Occipital lobe (tissue), 2 donors: Measurements from ENCODE around the gene SYT15.

GRCh38 chr10:44994269-44994624 is 6.5 kb upstream of the ZNF22 start:
- RAMPAGE, long total RNA = no peak

DNA sequence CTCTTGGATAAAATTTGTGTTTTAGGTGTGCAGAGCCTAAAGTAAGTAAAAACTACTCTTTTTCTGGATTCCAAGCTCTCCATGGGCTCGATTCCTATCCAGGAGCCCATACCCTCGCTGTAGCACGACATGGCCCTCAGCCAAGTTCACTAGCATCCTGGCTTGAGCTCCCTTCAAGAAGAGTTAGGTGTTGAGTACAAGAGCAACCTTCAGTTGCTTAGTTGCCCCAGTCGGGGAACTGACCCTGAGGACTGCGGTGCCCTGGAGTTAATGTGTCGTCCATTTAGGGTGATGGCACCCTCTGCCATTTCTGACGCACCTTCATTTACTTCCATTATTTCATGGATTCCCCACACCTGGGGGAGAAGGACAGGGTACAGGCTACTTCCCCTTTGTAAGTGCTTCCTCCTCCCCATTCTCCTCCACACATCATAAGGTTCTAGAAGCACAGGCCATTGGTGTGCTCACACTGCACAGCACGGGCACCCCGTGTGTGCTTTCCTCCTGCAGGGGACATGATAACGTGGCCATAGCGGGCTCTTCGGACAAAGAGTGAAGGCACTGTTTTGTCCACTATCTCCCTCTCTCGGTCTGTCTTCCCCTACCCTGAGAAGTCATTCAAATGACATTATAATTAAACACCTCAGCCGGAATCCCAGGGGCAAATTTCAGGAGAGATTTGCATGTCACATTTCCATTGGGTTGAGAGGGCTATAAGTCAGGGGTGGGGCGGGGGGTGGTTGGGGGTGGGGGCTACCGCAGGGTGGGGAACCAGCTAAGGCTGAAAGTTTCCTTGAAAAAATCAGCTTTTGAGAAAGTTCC is 1.8 kb downstream of the ALOX5 start:
- RAMPAGE, long total RNA = no peak

- RAMPAGE, long total RNA = no peak
These were observed 74.7 kb downstream of the MARCHF8 start for GRCh38 chr10:45460445-45460831.

GRCh38 chr10:45969718-45970073 is 2.6 kb upstream of the TIMM23 start:
- RAMPAGE, long total RNA = no peak

DNA sequence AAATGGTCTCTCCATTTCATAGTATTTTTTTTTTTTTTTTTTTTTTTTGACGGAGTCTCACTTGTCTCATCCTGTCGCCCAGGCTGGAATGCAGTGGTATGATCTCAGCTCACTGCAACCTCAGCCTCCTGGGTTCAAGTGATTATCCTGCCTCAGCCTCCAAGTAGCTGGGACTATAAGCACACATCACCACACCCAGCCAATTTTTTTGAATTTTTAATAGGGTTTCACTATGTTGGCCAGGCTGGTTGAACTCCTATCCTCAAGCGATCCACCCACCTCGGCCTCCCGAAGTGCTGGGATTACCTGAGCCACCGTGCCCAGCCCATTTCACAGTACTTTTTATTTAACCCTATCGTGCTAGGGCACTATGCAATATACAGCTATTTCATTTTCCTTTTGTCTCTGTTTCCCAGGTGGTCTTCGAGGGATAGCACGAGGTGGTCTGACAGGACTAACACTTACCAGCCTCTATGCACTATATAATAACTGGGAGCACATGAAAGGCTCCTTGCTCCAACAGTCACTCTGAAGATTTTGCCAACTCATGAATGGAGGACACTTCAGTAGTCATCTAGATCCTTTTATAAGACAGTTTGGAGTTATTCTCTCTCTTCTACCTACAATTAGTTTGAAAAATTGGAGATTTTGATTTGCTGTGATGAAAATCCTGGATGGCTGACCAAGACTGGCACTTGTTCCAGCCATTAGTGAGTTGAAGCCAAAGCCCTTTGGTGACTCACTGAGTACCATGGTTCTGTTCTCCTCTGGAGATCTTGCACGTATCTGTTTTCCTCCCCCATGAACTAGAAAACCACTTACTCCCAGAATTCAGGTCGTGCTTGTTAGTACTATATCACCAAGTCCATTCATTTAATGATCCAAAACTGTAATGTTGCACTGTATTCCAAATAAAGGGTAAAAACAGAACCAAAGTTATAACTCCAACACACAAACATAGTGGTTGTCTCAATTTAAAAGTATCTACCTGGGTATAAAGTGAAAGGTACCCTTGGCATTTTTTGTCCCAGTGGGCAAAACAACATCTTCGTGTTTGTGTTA is 27.3 kb downstream of the NCOA4 start:
- RAMPAGE, long total RNA = no peak

DNA sequence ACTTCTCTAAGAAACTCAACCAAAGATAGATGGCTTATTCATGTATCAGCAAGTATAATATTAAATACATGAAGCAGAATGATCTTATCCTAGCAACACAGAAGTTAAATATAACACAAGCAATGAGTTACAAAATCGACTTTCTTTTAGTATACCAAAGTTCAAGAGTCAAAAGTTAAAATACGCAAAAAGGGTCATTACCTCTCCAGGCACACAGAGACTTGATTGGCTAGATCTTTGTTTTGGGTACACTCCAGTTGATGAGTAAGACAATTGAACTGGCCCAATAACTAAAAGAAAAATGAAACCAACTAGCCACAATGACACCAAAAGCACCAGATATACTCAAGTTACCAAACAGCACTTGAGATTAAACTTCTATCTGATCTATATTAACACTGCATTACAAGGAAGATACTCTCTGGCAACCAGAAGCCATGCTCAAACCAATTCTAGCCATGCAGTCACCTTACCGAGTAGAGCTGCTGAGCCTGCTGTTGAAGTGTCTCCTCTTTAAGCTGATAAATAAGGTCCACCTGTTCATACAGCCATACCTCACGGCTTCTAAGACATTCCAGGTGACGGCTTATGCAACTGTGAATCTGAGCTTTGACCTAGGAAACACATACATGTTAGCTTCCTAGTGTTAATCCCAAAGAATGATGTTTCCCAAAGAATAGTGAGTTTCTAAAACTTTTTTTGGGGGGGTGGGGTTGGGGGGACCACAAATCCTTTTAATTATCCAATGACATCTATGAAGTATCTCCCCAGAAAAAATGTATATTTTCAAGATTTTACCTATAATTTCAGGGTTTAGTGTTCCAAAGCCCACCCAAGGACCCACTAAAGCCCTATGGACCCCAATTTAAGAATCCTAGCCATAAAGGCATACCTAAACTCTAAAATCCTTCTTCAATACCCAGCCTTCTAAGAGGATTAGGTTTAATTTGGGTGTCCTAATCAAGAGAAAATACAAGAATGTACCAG is 15.5 kb downstream of the NCOA4 start:
- RAMPAGE, long total RNA = no peak

- RAMPAGE, long total RNA = no peak
These were observed 9.6 kb downstream of the NCOA4 start for GRCh38 chr10:46020733-46021281.

GRCh38 chr10:46096849-46097415 is 50.9 kb upstream of the MSMB start:
- RAMPAGE, long total RNA = no peak

DNA sequence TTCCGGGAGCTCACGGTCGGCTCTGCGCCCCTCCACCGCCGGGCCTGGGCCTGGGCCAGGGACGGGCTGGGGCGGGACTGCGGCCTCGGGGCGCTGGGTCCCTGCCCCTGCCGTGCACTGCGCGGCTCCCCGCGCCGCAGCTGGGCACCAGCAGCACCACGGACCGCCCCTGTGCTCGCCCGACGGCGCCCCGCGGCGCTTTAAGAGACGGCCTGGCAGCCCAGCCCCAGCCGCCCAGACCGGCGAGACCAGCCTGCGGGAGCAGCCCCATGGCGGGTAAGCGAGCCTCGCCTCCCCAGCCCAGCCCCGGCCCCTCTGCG is at the start of gene SYT15:
Gene SYT15 (plus strand): TSS at position 229 of the 320 bp plus-strand sequence.
- RAMPAGE, long total RNA = no peak

- RAMPAGE, long total RNA = no peak
These were observed 338 bp upstream of the GDF2 start for GRCh38 chr10:47321988-47322244.

DNA sequence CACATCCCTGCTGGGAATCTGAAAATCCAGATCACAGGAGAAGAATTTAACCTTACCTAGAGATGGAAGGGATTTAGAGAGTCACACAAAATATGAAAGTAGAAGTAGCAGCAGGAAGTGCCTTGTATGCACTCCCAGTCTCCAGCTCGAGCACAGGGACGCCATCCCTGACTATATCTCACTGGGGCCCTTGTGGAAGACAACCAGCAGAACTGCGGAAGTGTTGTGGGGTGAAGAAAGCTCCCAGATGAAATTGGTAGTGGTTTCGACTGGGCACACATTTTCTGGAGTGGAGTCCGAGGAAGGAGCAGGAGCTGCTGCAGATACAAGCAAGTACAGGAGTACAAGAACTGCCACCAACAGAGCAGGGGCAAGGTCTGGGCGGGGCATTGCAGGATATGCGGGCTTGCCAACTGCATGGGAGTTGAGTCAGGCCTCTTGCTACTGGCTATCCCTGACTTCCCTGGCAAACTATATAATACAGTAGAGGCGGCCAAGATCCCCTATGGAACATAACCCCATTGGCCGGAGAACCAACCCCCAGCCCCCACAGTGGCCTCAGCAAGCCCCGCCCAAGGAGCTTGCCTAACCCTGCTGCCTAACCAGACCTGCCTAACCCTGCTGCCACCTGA is 131.1 kb upstream of the FAM25C start:
- RAMPAGE, long total RNA = no peak

GRCh38 chr10:48372394-48372863 is 66.0 kb downstream of the MAPK8 start:
- RAMPAGE, long total RNA = no peak

DNA sequence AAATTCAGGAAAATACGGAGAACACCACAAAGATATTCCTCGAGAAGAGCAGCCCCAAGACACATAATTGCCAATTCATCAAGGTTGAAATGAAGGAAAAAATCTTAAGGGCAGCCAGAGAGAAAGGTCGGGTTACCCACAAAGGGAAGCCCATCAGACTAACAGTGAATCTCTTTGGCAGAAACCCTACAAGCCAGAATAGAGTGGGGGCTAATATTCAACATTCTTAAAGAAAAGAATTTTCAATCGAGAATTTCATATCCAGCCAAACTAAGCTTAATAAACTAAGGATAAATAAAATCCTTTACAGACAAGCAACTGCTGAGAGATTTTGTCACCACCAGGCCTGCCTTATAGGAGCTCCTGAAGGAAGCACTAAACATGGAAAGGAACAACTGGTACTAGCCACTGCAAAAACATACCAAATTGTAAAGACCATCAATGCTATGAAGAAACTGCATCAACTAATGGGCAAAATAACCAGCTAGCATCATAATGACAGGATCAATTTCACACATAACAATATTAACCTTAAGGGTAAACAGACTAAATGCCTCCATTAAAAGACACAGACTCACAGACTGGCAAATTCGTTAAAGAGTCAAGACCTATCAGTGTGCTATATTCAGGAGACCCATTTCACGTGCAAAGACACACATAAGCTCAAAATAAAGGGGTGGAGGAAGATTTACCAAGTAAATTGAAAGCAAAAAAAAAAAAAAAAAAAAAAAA is 66.6 kb downstream of the MAPK8 start:
- RAMPAGE, long total RNA = no peak

GRCh38 chr10:48406124-48406841 is 99.8 kb downstream of the MAPK8 start:
- RAMPAGE, long total RNA = no peak

DNA sequence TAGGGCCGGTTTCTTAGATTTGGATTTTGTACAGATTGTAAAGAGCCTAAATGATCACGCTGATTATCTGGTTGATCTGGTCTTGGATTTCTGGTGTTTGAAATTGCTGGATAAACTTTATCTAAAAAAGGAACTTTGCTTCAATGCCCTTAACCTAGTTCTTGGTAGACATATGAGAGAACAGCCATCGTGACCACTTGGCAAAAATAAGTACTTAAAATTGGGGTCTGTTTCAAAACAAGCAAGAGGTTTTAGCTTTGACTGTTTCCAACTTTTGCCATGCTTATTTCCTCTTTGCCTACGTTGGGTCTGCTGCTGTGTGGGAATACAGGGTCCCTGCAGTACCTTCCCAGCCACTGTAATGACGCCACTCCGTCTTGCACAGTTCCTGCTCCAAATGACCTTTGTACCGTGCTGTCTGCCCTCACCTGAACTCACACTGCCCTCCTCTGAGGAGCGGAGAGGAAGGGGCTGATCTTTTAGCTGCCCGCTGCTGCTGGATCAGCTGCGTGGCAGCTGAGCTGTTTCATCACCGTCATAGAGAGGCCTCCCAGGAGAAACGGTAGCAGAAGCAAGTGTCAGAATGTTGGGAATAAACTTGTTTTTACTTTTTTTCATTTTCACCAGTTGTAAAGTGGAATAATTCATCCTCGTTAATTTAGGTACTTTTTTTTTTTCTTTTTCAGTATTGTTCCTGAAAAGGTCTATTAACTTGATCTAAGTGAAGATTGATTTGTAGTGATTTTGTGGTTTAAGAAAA is 133.2 kb downstream of the MAPK8 start:
- RAMPAGE, long total RNA = no peak

- RAMPAGE, long total RNA = no peak
These were observed 29.6 kb upstream of the ARHGAP22 start for GRCh38 chr10:48634442-48634903.

DNA sequence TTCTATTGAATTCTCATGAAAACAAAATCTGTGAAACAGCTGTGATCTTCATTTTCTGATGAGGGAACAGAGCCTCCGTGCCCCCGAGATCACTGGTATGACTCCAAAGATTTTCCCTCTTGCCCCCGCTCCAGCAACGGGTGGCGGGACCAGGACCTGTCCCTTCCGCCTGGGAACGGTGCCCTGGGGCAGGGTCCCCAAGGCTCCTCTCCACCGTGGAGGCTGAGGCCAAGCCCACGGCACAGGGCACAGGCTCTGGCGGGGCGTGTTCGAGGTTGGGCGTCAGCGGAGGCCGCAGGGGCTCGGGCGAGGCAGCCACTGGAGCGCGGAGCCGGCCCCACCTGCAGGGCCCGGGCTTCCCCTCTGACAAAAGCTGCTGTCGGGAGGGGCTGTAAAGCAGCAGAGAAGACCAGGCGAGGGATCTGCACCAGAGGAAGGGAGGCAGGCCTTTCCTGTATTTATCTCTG is 13.2 kb upstream of the WDFY4 start:
- RAMPAGE, long total RNA = no peak

DNA sequence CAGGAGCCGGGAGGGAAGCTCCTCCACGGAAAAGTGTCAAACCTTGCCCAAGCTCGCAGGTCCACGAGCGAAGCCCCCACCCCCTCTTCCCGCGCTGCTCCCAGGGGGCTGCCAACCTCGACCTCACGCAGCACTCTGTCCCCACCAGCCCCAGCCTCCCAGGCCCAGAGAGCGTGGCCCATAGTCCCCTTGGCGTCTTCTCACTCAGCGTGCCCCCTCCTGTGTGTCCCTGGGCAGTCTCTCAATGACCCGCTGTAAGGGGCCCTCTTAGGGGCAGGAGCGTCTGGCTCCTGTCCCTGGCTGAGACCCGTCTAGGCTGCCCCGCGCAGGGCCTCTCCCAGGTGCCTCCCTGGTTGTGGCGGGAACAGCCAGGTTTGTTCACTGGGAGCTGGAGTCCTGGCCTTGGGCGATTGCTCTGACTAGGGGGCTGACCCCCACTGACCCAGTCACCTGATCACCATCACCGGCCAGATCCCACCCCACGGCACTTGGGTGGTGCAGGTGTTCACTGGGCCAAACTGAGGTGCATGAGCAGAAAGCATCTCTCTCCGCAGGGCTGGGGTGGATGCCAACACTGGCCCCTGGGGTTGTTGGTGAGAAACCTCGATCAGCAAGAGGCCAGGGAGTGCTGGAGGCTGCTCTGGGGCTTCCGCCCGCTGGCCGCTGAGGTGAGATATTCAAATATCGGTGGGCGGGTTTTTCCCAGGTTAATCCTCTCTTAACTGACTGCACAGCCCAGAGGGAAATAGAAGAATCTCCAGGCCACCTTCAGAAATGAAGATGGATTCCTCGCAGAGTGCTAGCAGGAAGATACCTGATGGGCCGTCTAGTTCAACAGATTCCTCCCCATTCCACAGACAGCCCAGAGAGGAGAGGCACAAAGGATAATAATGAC is 12.6 kb upstream of the WDFY4 start:
- RAMPAGE, long total RNA = no peak

- RAMPAGE, long total RNA = no peak
These were observed 6.7 kb upstream of the WDFY4 start for GRCh38 chr10:48677986-48678414.

DNA sequence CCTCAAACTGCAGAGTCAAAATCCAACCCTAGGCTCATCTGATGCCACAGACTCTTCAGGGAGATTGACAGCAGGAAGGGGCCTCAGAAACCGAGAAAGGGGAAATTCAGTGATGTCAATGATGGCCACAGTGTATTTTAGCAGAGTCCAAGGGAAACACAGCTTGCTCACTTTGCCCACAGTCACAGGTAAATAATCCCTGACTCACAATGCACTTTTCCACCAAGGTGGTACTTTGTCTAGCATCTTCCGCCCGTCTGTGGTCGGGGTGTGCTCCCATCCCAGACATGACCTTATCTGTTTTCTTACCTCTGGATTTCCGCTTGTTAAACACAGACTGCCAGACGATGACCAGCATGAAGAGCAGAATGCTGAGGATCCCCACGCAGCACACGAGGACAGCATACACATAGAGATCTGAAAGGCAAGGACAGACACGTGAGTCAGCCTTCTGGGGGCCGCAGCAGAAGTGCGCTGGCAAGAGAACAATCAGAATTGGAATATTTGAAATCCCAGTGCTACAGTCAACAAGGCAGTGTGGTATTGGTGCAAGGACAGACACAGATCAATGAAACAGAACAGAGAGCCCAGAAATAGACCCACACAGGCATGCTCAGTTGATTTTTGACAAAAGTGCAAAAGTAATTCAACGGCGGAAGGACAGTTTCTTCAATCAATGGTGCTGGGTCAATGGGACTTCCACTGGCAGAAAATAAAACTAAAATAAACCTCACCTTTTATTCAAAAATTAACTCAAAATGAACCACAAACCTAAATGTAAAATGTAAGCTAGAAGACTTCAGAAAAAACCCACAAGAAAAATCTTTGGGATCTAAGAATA is 38.2 kb downstream of the VSTM4 start:
- RAMPAGE, long total RNA = no peak